Left lobe of liver (tissue), 1 donor: ENCODE measurements around a stretch of chr15.

- PRO-cap, result no peak
These were observed 32.2 kb downstream of the TLE3 start for GRCh38 chr15:70065535-70065898.

DNA sequence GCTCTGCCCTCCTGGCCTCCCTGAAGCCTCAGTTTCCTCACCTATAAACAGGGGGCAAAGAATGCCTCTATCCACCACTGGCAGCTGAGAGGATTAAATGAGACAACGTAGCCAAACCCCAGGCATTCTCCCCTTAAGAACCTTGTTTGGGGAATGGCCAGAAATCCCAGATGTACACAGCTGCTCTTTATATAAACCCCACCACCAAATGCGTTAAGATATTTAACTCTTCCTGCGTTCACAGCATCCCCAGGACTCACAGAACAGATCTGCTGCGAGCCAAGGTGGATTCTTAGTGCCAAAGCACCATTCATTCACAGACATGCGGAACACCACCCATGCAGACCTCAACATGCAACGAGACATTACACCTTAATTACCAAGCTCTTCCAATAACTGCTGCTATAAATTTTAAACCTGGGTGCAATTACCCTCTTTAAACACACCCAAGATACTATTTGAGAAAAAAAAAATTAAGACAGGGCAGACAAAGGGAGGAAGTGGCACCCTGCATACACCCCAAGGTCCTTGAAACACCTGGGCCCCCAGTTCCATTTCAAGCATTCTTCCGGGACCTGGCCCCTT lies 5.1 kb downstream of the TLE3 start:
- PRO-cap, result no peak

DNA sequence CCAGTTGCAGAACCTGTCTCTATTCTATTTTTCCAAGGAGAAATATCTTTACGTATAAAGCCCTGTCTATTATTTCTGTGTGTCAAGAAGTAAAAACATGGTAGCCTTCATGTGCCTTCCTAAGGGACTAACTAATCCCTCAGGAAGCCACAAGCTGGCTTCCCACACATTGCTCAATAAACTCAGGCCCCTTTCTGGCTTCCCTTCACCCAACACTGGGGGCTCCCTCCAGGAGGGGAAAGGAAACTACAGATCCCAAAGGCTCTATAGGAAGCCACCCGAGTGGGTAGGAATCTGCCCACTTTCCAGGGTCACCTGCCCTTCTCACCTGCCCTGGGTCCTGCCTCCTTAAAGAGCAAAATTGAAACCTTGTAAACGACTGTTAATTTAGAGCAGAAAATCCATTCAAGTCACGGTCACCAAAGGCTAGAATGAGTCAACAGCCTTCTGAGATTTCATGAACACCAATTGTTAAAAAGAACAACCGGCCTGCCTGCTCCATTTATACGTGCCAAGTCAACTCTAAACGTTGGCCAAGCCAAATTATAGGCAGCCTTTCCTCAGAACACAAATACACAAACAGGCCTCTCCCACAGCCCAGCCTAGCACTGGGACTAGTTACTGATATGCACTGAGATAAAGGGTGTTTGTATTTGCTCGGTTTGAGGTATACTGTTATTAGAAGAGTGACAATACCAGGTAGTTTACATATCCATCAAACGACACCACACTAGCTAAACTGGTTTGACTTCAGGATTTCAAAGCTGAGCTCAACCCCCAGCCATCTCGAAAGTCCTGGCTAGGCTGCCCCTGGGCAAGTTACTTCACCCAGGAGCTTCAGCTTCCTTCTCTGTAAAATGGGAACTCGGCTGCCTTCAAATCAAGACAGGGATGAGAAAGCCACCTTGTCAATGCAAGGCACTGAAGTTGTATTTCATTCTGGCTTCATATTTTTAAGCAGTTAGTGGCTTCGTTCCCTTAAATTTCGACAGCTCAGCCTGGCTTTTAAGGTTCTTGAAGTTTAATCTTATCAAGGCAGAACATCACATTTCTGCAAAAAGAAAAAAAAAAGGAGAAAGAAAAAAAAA lies 4.3 kb downstream of the TLE3 start:
- PRO-cap, result no peak

DNA sequence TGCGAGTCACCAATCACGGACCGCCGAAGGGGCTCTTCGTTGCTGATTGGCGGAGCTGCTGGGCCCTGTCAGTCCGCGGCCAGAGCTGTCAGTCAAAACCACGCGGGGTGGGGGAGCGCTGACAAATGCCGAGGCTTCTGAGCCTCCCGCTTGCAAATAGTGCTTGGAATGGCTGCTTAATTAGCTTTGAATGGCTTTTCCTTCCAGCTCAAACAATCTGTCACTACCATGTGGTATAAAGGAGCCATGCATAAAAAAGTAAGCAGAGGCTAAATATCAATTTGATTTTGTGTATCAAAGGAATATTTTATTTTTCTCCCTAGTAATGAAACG lies 1.9 kb upstream of the TLE3 start:
- PRO-cap, result bidirectional peak, plus-strand start at position 121 of the sequence, minus-strand start outside the sequence

DNA sequence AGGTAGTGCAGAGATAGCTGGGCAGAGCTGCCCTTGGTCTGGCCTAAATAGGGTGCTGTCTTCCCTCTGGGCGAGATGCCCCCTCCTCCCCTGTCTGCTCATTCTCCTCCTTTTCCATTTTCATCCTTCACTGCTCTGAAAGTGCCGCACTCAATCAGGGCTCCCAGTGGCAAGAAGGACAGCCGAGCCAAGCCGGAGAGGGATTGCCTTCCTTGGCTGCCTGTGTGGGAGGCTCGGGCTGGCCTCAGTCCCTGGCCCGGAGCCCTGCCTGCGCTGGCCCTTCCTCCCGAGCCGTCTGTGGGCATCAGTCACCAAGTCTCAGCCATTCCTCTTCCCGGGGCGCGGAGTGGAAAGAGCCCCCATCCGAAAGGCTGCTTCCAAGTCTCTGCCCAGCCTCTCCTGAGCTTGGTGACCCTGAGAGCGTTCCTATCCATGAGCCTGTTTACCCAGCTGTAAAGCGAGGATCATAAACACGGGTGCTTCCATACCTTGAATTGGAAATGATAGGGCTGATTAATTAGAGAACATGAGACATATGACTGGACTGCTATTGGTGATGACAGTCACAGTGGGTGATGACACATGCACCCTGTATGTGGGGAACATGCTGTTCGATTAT lies 59.0 kb upstream of the TLE3 start:
- PRO-cap, result no peak

DNA sequence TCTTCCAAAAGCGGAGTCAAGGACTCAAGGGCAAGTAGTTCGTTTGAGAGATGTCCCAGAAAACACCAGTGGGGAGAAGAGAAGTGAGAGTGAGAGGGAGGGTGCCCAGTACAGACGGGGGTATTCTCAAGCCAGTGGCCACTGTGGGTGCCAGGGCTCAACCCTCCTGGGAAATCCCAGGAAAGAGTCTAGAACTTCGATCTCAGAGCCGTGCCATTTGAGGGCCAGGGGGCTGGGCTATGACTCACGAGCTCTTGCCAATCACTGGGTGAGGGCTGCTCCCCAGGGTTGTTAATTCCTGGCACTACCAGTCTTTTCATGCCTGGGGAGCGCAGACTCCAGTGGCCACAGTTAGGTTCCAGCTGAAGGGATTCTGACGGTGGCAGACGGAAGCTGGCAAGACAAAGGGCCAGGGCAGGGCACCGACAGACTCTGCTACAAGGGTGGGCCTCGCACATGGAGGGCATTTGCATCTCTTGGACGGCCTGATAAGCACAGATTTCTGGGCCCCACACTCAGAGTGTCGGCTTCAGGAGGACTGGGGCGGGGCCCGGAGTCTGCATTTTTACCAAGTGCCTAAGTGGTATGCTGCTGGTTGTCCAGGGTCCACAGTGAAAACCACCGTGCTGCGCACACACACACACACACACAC lies 83.2 kb upstream of the TLE3 start:
- PRO-cap, result no peak

- PRO-cap, result no peak
These were observed 147.5 kb upstream of the TLE3 start for GRCh38 chr15:70245189-70245633.

GRCh38 chr15:70270324-70270923 lies 172.7 kb upstream of the TLE3 start:
- PRO-cap, result no peak

DNA sequence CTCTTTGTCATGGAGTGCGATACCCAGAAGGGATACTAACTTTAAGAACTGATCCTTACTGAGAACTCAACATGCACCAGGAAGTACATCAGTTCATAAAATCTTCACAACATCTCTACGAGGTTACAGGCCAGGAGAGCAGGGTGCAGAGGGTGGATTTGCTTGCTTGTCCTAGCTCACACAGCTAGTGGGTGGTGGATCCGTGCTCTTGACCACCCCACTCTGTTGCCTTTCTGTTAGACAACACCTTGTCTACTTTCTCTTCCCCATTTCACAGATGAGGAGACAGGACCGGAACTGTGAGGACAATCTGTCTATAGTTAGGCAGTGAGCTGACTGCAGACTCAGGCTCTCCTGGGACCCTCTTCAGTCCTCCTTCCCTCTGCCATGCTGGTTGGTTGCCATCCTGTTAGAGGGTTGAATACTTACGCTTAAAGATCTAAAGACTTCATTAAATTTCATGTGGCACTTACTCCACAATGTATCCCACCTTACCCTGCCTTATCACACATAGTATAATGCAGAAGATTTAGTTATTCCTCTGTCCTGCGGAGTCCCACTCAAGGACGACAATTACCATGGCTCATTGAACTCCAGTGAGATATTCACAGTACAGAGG lies 221.8 kb upstream of the TLE3 start:
- PRO-cap, result no peak

DNA sequence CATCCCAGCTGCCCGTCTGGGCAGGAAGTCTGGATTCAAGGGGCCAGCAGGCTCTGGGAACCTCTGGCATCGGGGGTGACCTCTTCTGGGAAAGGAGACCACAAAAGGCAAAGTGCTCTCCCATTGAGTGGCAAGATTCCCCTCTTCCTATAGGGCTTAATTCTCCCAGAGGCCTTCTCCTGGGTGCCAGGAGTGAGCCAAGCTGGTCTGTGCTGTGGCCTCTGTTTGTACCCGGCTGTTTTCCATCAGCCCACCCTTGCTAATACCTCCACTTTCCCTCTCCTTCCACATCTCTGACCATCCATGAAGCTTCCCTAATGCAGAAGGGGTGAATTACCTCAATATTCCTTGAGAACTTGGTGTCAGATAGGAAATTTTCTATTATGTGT lies 242.5 kb upstream of the TLE3 start:
- PRO-cap, result no peak

DNA sequence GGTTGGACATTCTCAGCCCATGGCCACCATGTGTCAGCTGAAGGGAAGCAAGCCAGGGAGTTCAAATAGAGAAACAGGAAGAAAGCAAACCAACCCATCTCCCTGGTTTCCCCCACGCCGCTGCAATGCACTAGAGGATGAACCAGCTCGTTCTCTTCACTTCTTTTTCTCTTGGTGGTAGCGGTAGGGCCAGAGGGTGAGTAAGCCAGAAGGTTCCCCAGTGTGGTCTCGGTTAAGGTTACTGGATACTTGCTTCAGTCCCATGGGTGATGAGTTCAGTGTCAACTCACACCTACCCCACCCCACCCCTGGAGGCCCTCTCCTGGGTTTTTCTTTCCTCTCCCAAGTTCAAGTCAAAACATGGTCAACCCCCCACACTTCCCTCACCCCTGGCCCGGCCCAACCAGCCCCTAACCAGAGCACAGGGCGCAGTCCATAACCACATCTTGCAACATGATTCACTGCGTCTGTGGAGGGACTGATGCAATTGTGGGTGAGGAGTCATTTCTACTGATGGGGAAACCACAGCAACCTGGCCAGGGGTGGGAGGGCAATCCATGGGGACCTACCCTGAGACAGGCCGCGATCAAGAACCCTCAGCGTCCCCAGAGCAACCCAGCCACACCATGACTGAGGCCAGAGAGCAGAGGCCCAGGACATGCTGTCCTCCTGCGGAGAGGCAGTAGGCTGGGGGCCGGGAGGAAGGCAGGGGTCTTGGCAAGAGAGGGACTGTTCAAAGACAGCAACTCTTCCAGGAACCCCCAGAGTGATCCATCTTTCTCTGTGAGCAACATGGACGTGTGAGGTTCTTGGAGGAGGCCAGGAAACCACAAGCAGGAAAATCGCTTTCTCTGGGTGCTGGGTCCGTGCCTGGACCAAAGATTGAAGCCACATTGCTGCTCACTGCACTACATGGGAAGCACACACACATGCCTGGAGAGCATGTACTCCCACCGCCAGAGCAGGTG lies 276.6 kb downstream of the UACA start:
- PRO-cap, result no peak

DNA sequence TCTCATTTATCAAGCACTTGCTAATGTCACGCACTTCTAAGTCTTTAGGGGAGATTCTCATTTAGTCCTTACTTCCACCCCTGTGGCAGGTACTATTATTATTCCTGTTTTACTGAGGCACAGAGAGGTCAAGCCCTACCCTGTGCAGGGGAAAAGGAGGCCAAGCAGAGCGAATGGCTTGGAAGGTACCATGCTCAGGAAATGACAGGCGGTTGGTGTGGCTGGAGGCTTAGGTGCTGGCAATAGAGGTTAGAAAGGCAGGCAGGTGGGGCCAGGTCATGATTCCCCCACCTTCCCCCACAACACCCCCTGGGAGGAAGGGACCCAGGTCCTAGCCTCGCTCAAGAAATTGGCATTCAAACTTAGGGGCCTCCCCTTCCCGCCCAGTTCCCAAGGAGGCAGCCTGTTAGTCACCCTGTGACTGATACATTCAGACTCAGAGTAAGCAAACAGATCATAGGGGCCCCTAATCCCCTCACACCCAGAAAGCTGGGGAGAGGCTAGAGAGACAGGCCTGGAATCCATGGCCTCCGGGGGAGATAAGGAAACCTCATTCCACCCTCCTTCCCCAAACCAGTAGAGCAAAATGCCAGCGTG lies 268.7 kb downstream of the UACA start:
- PRO-cap, result no peak

- PRO-cap, result no peak
These were observed 47.4 kb downstream of the UACA start for GRCh38 chr15:70715870-70716534.

- PRO-cap, result no peak
These were observed 21.9 kb upstream of the THSD4 start for GRCh38 chr15:71093216-71093991.

DNA sequence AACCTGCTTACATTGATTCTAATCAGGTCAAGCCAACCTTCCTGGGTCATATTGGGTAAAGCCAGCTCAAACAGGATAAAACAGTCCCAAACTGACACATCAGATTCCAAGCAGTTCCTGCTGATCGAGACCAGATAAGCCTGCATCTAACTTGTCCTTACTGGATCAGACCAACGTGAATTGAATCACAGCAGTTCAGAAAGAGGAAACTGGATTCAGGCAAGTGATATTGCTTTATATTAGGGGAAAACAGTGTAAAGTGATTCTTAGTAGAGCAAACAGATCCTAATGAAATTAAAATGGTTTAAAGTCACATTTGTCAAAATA lies 18.5 kb upstream of the THSD4 start:
- PRO-cap, result no peak

GRCh38 chr15:71174342-71175024 lies 59.2 kb downstream of the THSD4 start:
- PRO-cap, result no peak

- PRO-cap, result bidirectional peak, plus-strand start at chr15:71274089, minus-strand start at chr15:71273922
These were observed 158.5 kb downstream of the THSD4 start for GRCh38 chr15:71273784-71274200.

- PRO-cap, result no peak
These were observed 199.6 kb downstream of the THSD4 start for GRCh38 chr15:71314754-71315335.

DNA sequence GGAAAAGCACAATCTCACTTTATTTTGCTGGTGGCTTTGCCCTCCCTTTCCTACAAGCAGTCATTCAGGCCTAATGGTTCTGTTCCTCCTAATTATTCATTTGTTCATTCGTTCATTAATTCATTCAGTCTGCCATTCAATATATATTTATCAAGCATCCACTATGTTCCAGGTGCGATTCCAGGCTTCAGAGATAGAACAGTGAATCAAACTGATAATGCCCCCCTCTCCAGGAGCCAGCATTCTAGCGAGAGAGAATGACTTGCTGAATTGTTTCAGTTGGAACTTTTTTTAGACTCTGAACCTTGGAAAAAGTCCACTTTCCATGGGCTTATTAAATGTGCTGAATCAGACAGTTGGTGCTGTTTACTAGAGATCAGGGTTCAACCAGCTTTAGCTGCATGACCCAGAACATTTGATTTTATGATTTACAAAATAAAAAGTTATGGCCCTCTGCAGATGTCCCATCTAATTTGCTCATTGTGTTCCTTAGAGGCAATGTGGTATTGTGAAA lies 213.1 kb downstream of the THSD4 start:
- PRO-cap, result bidirectional peak, plus-strand start at position 365 of the sequence, minus-strand start at position 246 of the sequence

- PRO-cap, result unidirectional peak, minus-strand start at chr15:71367068
These were observed 251.6 kb downstream of the THSD4 start for GRCh38 chr15:71366854-71367294.